Retinal pigment epithelial cell (primary cell): ENCODE results near the gene PAX6.

- RRBS, result no CpG with 5 or more reads among the region's 5 CpGs
These were observed 12.2 kb downstream of the LGR4 start for GRCh38 chr11:27460159-27460954.

DNA sequence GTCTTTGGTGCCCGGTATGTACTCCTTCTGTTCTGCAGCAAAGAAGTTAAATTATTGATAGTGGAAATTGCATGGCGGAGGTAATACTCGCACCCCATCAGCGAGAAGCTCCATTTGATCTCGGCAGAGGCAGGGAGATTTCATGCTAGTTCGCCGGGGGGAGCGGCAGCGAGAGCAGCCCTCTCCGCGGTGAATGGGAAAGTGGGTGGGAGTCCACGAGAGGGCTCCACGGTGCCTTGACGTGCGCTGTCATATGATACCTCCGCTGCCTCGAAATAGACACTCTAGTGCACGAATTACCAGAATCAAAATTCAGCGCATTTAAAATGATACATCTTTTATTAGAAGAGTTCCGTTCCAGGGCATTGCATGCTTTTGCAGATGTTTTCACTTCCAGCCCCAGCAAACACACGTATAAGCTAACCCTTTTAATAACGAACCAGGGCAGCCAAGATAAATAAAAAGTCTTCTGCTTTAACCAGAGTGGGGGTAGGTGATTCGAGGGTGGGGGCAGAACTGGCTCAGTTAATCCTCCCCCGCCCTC lies 1.2 kb upstream of the BDNF start:
- RRBS, result 3% methylated on average over 1 of the region's 24 CpGs

- RRBS, result no CpG with 5 or more reads among the region's 1 CpG
These were observed 18.6 kb downstream of the METTL15 start for GRCh38 chr11:28126712-28127214.

DNA sequence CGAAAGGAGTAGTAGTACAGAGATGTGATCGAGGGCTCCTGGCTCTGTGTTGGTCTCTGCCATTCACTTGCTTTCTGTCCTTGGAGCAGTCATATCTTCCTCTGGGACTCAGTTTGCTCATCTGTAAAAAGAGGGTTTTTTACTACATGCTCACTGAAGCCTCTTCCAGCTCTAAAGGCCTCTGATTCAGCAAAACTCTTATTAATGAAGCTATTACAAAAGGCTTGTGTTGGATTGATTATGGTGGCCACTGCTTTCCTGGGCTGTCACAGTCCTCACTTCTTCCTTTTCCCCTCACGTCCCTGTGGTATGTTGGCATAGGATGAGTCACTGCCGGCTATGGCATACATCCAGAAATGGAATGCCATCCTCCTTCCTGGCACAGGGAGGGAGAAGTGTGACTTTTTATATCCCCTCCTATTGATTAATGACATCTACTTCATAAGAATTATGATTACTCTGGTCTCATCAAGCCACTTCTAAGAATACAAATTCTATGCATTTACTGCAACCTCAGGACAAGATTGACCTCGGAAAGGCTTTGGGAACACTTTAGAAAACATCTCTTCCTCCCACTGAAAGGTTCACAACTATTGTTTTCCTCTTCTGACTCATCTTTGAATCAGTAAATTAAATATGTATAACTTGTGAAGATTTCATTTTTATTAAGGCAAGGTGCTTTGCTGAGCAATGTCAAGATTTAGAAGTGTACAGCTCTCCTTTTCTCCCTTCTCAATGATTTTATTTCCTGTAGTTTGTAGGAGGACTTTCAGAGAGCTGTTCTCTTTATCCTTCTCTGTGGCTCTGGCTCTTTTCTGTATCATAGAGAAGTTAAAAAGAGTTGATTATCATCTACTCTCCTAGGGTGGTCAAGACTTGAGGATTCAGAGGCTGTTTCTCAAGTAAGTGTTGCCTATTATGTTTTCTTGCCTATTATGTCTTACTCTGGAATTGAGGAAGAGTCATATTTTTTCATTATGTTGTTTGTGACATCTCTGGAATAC lies 594.0 kb downstream of the METTL15 start:
- RRBS, result no CpG with 5 or more reads among the region's 5 CpGs

- RRBS, result under 1% methylated on average over 11 of the region's 22 CpGs
These were observed 1.6 kb downstream of the MPPED2 start for GRCh38 chr11:30584622-30584960.

- RRBS, result 3% methylated on average over 25 of the region's 46 CpGs
These were observed 362 bp downstream of the MPPED2 start for GRCh38 chr11:30585800-30586181.

GRCh38 chr11:31810816-31811566 lies at the start of gene PAX6:
Gene PAX6 (minus strand): TSS chr11:31811322.
- RRBS, result under 1% methylated on average over 7 of the region's 42 CpGs

DNA sequence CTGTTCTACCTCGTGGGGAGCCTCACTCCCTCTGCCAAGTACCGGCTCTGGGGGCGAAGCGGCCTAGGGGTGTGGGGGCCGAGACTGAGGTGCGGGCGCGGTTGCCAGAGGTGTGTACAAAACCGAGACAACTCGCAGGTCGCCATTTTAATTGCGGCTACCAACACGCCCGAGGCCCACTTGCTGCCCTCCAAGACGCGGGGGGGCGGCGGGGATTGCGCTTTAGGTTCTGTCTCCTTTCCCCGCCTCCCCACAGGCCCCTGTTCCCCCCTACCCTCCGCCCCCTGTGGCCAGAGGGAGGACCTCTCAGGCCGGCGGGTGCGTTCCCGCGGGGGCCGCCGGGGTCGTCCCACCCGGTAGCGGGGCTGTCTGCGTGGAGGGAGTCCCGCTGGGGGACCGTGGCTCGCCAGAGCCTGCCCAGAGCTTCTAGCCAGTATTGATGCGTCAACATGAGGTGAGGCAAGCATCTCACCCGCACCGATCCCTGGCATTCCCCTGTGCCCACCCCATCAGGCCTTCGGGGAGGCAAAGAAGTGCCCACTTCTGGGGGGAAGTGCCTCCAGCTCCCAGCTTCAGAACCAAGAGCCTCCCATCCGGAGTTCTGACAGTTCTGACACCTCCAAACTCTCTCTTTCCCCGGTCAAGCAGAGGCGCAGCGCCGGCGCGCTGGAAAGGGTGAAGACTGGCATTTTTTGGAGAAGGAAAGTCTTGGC lies 2.9 kb upstream of the PAX6 start:
- RRBS, result no CpG with 5 or more reads among the region's 46 CpGs

DNA sequence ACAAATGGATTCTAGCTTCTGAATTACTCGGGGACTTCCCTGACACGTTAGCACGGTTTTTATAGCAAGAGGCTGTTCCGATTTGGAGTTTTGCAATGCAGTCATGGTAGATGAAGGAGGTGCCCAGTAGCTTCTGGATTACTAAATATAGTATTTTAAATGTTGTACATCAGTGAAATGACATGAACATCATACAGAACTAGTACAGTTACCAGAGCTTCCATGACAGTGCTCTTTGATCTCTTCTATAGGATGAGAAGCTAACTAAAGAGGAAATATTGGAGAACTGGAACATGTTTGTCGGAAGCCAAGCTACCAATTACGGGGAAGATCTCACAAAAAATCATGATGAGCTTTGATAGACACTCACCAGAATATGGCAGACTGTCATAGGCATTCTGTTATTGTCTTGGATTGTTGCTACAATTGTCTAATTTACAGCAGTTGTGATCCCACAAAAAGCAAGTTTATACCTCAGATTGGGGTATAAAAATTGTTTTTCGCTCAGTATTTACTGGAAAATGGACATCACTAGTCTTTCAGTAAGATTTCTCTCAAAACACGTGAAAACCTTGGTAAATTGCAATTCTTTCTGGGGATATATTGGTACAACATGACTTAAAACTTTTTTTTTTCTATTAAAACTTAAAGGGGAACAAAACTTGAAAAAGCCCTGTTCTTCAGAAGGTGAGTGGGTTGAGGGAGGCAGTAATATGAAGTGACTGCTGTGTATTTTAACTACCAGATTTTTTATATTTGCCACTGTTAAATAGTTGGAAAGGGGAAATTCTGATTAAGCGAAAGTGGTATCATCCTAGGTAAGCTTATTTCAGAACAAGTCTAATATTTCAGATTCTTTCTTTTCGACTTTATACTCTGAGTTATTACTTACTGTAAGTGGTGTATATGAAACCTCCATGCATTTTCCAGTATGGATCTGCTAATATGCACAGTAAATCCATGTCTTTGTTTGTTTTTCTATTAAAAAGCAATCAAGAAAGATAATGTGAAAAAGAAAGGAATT lies 13.6 kb downstream of the RCN1 start:
- RRBS, result no CpG with 5 or more reads among the region's 10 CpGs

GRCh38 chr11:32312737-32313394 lies 122.5 kb downstream of the WT1 start:
- RRBS, result no CpG with 5 or more reads among the region's 13 CpGs

DNA sequence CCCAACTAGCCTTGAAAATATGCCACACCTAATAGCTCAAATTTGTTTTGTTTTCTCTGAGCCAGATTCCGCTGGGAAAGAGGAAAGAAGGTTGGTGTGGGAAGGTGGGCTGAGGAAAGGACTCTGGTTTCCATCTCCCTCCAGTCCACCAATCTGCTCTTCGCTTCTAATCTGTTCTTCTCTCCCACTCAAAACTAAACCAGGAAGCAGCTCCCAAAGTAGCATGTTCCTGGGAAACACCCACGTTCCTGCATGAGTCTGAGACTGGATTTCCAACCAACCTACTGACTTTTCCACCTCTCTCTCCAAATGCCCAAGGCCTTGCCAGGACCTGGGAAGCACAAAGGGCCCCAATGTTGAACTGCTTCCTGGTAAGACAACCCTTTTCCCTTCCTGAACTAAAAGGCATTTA lies 110.2 kb downstream of the WT1 start:
- RRBS, result no CpG with 5 or more reads among the region's 3 CpGs

DNA sequence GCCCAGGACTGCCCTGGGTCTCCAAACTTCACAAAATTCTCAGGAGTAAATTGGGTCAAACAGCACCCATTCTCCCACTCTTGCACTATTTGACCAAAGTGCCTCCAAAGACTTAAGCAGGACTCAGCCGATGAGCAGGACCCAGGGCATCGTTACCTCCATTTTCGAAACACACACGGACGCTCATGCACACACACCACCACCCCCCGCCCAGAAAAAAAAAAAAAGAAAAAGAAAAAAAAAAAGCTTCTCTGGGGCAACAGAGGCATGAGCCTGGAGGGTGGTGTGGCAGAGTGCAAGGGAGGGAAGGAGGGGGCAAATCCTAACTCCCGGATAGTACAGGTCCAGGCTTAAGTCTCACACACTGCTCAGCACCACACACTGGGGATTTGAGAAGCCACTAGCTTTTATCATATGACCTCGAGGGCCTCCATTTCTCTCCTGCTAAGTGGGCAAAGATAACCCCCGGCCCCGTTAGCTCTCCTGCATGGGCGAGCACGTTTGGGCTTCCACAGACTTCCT lies 5.5 kb downstream of the WT1 start:
- RRBS, result no CpG with 5 or more reads among the region's 12 CpGs

DNA sequence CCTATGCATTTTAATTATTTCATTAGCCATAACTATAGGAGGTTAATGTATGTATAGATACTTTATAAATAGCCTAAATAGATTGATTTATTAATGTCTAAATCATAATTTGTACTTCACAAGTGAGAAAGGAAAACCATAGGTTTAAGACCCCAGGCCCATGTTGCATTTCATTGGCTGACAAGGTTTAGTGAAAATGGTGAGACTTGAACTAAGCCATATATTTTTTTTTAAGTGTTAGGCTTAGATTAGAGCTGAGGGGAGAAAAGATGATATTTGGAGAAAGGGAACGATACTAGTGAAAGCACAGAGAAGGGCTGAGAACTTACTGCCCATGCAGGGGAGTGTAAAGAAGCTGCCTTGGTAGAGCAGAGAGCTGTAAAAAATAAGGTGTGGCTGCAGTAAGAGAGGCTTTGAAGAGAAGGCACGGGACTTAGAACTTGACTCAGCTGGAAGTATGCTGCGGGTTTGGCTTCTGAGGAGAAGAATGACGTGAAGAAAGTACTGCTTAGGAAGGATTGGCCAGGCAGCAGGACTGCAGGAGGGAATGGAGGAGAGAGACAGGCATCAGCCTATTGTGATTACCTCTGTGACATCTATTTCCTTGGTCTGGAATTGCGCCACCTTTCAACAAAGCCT lies 22.3 kb downstream of the PRRG4 start:
- RRBS, result no CpG with 5 or more reads among the region's 5 CpGs

DNA sequence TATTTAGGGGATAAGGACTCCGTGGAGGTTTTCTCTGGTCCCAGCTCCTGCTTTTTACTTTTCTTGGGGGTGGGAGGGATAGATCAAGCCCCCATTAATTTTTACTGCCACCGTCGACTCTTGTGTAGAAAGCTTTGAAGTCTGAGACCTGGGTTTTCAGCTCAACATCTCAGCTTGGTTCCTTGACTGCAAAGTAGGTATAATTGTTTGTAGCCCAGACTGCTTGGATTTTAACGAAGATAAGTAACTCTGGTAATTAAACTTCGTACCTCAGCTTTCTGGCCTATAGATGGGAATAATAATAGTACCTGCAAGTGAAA lies 493 bp upstream of the CSTF3 start:
- RRBS, result no CpG with 5 or more reads among the region's 5 CpGs

DNA sequence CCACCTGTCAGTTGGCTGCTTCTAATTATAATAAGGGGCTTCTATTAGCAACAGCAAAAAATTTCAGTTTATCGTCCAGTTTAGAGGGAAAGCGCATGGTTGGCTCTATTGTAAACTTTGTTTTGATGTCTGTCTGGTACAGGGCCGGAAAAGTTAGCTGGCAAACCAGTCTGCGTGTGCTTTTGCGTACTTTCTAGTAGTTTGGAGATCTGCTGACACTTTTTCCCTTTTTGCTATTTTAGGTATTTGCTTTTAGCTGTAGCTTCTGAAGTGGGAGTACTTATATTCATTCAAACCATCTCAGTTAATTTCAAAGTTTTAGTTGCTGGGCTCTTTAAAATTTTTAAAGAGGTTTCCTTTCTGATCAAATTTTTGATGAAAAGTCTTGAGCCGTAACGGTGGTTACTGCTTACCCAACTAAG lies 1.7 kb downstream of the HIPK3 start:
- RRBS, result no CpG with 5 or more reads among the region's 7 CpGs

DNA sequence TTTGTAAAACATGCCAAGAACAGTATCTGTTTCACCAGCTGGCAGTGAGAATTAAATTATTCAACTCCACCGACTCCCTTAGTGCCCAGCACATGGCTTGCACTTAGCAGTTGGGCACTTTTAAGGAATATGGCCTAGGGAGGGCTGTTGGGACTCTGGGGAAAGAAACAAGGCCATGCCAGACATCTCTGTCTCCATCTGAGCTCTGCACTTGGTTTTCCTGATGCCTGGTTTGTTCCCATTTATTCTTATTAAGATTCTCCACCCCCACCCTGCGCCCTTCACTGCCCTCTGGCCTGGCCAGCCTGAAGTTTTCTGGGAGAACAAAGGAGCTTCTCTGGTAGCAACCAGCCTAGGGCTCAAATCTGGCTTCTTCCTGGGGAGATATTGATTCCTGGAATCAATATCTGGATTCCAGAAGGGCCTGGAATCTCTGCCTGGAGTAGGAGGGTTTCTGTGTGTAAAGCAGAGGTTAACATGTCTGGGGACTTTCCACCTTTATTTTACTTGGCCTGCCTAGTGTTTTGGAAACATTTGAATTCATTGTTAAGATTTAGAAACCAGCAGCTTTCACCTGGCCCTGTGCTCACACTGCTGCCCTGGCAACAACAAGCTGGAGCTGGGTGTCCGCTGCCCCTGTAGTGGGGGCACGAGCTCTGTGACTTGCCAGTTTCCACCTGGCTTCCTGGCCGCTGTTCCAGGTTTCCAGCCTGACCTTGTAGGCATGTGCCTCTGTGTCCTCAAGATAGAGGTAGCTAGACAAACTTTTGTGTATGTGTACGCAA lies 5.6 kb downstream of the C11orf91 start:
- RRBS, result no CpG with 5 or more reads among the region's 6 CpGs

- RRBS, result no CpG with 5 or more reads among the region's 6 CpGs
These were observed 2.6 kb upstream of the C11orf91 start for GRCh38 chr11:33703168-33703712.

GRCh38 chr11:33703713-33704710 lies 3.4 kb upstream of the C11orf91 start:
- RRBS, result no CpG with 5 or more reads among the region's 12 CpGs

- RRBS, result no CpG with 5 or more reads among the region's 7 CpGs
These were observed 12.9 kb downstream of the CD59 start for GRCh38 chr11:33723080-33724001.